Foreskin fibroblast (primary cell): ENCODE measurements around the genes CYP1A1, ULK3 and SCAMP5.

DNA sequence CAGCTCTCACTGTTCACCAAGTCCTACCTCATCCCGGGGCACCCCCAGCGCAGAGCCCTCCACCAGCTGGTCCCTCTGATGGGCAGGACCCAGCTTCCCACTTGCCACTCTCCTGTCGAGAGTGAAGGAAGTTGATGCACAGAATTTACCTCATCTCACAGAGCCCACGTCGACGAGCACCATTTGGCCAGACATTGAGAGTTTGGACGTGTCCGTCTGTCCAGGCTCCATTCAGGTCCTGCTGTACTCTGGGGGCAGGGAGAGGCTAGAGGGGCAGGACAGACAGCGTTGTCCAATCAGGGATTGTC, 20.0 kb upstream of the CLK3 start:
- RRBS: no CpG with 5 or more reads among the region's 9 CpGs

DNA sequence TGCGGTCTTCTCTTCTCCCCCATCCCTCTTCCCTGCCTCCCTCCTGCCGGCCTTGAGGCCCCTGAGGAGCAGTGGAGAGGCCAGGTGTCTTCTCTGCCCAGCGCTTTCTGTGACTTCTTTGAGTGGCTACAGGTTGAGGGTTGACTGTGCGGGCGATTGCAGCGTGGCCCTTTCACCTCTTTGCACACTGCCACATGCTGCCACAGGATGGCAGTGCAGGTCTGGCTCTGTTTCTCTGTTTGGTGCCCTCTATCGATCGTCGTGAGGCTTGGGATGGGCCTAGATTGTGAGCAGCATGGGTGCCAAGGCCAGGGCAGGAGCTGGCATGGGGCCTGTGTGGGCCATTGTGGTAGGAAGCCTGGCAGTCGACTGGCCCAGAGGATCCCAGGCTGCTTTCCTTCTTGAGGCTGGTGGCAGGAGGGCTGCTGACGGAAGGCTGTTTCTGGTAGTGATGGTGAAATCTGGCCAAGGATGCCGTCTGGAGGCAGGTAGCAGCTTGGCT, 5.4 kb downstream of the CLK3 start:
- RRBS: no CpG with 5 or more reads among the region's 12 CpGs

DNA sequence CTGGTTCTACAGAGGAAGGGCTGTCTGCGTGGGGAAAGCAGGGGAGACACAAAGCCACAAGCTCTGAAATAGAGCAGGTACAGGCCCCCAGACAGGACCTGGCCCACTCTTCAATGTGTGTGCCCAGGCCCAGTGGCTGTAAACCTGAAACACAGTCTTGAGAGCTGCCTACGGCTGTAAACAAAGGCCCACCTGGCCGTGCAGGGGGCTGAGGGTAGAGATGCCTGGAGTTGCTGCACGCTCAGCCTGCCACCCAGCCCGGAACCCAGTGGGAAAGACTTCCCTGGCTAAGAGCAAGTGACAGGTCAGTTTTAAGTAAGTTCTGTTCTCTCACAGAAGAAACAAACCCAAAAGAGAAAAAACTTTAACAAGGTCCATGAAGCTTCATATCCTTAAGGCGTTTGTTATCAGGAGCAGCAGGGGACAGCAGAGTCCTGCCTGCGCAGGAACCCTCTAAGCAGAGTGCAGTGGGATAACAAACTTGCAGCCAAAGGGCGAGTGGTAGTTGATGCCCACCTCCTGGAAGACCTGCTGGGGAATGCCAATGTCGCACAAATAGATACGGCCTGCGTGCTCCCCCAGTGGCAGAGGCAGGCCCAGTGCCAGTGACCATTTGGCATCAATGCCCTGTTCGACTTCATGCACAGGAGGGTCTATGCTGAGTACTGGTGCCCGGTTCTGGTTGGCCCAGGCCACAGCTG, 16.7 kb downstream of the CLK3 start:
- RRBS: no CpG with 5 or more reads among the region's 13 CpGs

GRCh38 chr15:74725427-74725710, at the start of gene CYP1A1:
Gene CYP1A1, minus strand, starts transcription at chr15:74725528.
- RRBS: no CpG with 5 or more reads among the region's 9 CpGs

GRCh38 chr15:74793314-74794076, 11.6 kb downstream of the CSK start:
- RRBS: no CpG with 5 or more reads among the region's 13 CpGs

GRCh38 chr15:74799544-74800063, 13.0 kb upstream of the LMAN1L start:
- RRBS: no CpG with 5 or more reads among the region's 9 CpGs

DNA sequence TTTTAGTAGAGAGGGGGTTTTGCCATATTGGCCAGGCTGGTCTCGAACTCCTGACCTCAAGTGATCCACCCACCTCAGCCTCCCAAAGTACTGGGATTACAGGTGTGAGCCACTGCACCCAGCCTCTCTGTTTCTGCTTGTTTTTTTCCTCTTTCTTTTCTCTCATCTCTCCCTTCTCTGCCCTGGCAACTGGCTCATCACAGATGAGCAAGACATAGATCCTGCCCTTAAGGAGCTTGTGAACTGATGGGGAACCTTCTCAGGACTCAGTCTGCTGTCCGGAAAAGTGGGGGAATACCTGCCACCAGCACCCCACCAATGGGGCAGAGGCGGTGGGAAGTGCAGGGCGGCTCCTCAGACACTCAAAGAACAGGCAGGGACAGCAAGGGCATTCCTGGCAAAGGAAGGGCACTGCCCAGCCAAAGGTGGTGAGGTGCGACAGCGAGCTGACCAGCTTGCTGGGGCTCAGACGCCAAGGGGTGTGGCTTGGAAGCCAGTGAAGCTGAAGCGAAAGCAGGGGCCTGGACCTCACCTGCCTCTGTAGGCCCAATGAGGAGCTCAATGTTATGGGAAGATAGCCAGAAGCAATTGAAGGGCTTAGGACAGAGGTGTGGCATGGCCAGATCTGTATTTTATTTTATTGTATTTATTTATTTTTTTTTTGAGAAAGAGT, 4.7 kb upstream of the LMAN1L start:
- RRBS: no CpG with 5 or more reads among the region's 8 CpGs

GRCh38 chr15:74842265-74843436, at the start of gene ULK3:
Gene ULK3, minus strand, starts transcription at chr15:74843156.
- RRBS: under 1% methylated on average over 54 of the region's 90 CpGs

- RRBS: no CpG with 5 or more reads among the region's 6 CpGs
Measured at GRCh38 chr15:74867849-74868515, 5.2 kb downstream of the SCAMP2 start.

GRCh38 chr15:74959047-74959605, 2.6 kb upstream of the RPP25 start:
- RRBS: 0% methylated on average over 1 of the region's 39 CpGs

- RRBS: no CpG with 5 or more reads among the region's 15 CpGs
Measured at GRCh38 chr15:74961117-74962243, 4.9 kb upstream of the RPP25 start.

DNA sequence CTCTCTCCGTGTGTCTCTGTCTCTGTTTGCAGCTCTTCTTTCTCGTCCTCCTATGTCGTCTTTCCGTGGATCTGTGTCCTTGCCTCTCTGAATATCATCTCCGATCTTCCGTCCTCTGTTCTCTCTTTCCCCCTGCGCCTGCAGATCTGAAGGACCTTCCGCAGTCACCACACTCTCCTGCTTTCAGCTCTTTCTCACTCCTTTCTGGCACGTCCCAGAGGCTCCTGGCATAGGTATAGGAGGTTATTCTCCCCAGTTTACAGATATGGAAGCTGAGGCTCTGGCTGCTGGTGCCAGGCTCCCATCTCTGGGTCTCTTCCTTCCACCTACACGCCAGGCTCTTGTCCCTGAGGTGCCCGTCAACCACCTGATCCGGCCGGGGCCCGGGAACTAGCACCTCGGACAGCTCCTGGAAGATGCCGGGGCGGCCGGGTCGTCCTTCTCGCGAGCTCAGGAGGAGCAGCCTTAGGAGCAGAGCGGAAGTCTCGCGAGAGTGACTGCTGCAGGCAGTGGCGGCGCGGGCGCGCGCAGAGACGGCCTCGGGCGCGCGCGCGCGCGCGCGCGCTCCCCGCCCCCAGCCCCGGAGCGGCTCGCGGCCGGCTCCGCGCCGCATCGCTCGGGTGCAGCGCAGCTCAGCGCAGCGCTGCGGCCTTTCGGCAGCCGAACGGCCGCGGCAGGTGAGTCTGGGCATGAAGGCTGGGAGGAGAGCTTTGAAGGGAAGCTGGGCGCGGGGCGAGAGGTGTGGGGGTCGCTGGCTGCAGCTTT, at the start of gene SCAMP5:
Gene SCAMP5, plus strand, starts transcription at position 567 of the 765 bp plus-strand sequence.
- RRBS: 0% methylated on average over 1 of the region's 66 CpGs

GRCh38 chr15:75007385-75007612, 11.9 kb downstream of the SCAMP5 start:
- RRBS: no CpG with 5 or more reads among the region's 9 CpGs

DNA sequence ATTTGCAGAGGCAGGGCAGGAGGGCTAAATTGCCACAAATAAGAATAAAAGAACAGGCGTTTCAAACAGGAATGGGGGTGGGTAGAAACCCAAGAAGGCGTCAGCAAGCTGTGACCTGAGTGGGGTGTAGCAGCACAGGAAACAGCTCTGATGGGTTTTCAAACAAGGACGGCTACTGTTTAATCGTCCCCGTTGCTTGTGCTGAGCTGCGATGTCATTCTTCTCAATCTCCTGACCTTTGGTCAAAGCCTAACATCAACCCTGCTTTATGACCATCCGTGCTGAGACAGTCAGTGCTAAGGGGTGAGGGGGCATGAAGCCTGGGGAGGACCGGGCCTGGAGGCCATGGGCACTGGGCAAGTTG, 19.3 kb upstream of the C15orf39 start:
- RRBS: no CpG with 5 or more reads among the region's 8 CpGs

- RRBS: no CpG with 5 or more reads among the region's 7 CpGs
Measured at GRCh38 chr15:75299211-75299556, 16.5 kb downstream of the GOLGA6D start.

GRCh38 chr15:75577861-75578117, 1.3 kb downstream of the PTPN9 start:
- RRBS: no CpG with 5 or more reads among the region's 8 CpGs

DNA sequence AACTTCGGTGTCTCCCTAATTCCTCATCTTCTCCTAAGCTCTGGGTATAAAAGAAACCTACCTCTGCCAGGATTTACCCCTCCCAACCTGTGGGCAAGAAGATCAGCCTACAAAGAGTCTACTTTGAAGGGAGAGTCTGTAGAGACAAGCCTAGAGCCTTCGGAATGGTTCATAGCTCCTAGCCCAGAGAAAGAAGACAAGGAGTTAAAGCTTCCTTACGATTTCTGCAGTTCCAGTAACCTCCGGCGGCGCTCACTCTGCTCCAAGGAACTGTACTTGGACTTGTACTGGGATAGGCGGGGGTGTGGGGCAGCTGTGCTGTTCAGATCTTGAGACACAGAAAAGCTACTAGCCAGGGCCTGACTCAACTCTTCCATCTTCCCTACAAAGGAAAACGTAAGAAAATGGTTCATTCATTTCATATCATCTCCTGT, 4.8 kb downstream of the SNUPN start:
- RRBS: no CpG with 5 or more reads among the region's 8 CpGs

DNA sequence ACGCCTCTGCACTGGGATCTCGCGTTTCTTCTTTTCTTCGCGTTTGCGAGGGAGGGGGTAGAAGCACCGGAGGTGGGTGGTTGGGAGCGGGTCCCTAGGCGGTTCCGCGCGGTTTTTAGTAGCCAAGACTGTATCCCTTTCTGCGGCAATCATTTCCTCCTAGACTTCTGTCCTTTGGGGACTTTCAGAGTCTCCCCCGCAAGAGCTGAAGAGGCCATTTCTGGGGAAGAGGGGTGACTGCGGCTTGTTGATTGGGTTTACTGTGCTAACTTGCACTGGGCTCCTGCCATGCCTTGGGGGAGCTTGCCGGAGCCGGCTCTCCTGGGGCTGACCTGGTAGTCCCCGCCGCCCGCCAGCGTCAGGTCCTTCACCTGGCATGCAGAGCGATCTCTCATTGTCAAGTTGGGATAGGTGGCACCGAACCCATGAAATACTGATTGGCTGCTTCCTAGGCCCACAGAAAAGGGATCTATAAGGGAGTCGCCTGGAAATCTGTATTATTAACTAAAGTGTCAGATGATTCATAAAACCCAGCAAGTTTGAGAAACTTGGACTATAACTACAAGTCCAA, 392 bp upstream of the IMP3 start:
- RRBS: no CpG with 5 or more reads among the region's 24 CpGs

- RRBS: no CpG with 5 or more reads among the region's 8 CpGs
Measured at GRCh38 chr15:75823700-75824278, 19.5 kb upstream of the UBE2Q2 start.

GRCh38 chr15:75859724-75860078, 16.5 kb downstream of the UBE2Q2 start:
- RRBS: no CpG with 5 or more reads among the region's 2 CpGs